Epithelial cell of proximal tubule (primary cell): ENCODE results near the genes TAX1BP1 and JAZF1.

- RAMPAGE, long total RNA: no peak
- RRBS: no CpG with 5 or more reads among the region's 14 CpGs
Observed at GRCh38 chr7:27346659-27347691, 104.4 kb downstream of the EVX1 start.

GRCh38 chr7:27375743-27376484 is 133.3 kb downstream of the EVX1 start:
- RAMPAGE, long total RNA: no peak
- RRBS: no CpG with 5 or more reads among the region's 6 CpGs

- RAMPAGE, long total RNA: no peak
- RRBS: no CpG with 5 or more reads among the region's 2 CpGs
Observed at GRCh38 chr7:27420647-27421157, 178.1 kb downstream of the EVX1 start.

DNA sequence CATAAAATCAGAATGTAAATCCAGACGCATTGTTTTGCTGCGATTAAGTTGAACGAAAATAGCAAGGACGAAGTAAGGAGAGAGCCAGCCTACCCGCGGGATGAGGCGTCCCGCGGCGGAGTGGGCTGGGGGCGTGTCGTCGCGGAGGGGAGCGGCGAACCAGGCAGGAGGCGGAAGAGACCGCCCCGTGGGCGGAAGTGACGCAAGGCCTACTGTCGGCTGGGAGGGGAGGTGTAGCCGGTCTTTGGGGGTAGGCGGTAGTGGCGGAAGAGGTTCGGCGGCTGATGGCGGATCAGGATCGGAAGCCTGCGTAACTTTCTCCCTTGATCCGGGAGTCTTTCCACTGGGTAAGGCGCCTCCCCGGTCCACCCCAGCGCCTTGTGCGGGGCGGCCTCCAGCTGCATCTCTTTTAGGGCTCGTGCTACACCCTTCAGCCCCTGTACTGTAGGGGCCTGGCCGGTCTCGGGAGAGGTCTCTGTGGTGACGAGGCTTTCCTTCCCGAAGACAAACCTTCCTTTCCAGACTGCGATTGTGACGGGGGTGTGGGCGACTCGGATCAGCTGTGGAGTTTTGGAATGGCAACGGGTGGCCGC is at the start of gene TAX1BP1:
Gene TAX1BP1 (plus strand): TSS at position 240 of the 593 bp plus-strand sequence.
- RAMPAGE, long total RNA: no peak
- RRBS: 2% methylated on average over 11 of the region's 47 CpGs

- RAMPAGE, long total RNA: no peak
- RRBS: no CpG with 5 or more reads among the region's 5 CpGs
Observed at GRCh38 chr7:28082942-28083381, 97.6 kb downstream of the JAZF1 start.

GRCh38 chr7:28151943-28152575 is 28.5 kb downstream of the JAZF1 start:
- RAMPAGE, long total RNA: no peak
- RRBS: no CpG with 5 or more reads among the region's 4 CpGs

GRCh38 chr7:28180143-28181266 is at the start of gene JAZF1:
TSS of gene JAZF1 (minus strand) at chr7:28180795.
- RAMPAGE, long total RNA: no peak
- RRBS: 3% methylated on average over 17 of the region's 100 CpGs

GRCh38 chr7:28490709-28491407 is 78.5 kb downstream of the CREB5 start:
- RAMPAGE, long total RNA: no peak
- RRBS: no CpG with 5 or more reads among the region's 13 CpGs

- RAMPAGE, long total RNA: start-site peak on the plus strand at chr7:28686101-28686165, 105 and 35 reads in 2 replicates
- RRBS: no CpG with 5 or more reads among the region's 17 CpGs
Observed at GRCh38 chr7:28685505-28686437, 272.4 kb downstream of the TRIL start.

DNA sequence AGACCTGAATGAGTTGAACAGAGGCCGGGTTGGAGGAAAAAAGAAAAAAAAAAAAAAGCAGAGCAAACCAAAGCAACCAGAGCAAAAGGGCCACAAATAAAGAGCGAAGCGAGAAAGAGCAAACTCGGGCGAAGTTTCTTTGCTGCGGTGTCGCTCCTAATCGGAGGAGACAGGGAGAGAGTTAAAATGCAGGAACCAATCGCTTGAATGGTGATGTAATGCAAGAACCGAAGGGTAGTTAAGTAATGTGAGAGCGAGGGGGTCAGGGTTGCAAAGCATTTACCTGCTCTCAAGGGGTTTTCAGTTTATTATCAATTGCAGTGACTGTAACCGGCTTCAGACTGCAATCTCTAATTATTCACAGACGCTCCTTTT is 271.7 kb downstream of the TRIL start:
- RAMPAGE, long total RNA: no peak
- RRBS: no CpG with 5 or more reads among the region's 13 CpGs

DNA sequence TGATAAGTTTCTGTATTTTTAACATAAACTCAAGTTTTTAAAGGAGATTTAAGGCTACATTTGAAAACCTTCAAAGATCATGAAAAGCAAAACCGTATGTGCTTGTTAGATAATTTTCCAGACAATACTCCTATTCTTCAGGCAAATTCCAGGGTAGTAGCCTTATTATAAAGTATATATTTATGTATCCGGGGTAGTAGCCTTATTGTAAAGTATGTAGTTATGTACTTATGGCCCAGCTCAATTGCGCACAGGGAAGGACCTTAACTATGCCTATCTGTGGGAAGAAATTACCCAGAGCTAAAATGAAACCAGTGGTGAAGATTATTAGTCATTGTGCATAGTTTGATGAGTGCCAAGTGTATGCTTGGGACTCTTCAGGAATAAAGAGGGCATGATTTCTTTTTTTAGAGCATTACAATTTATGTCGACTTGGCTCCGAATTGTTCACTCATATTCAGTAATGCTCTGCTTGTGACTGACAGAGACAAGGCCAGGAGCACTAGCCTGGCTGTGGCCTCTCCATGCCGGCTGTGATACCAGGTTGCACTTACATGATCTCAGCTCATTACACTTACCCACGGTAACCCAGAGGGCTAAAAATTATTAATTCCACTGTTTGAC is 269.6 kb downstream of the TRIL start:
- RAMPAGE, long total RNA: no peak
- RRBS: no CpG with 5 or more reads among the region's 7 CpGs

GRCh38 chr7:28957437-28957816 is 703 bp downstream of the TRIL start:
- RAMPAGE, long total RNA: no peak
- RRBS: 5% methylated on average over 5 of the region's 33 CpGs

- RAMPAGE, long total RNA: no peak
- RRBS: no CpG with 5 or more reads among the region's 10 CpGs
Observed at GRCh38 chr7:29147122-29147665, 857 bp upstream of the CPVL start.

DNA sequence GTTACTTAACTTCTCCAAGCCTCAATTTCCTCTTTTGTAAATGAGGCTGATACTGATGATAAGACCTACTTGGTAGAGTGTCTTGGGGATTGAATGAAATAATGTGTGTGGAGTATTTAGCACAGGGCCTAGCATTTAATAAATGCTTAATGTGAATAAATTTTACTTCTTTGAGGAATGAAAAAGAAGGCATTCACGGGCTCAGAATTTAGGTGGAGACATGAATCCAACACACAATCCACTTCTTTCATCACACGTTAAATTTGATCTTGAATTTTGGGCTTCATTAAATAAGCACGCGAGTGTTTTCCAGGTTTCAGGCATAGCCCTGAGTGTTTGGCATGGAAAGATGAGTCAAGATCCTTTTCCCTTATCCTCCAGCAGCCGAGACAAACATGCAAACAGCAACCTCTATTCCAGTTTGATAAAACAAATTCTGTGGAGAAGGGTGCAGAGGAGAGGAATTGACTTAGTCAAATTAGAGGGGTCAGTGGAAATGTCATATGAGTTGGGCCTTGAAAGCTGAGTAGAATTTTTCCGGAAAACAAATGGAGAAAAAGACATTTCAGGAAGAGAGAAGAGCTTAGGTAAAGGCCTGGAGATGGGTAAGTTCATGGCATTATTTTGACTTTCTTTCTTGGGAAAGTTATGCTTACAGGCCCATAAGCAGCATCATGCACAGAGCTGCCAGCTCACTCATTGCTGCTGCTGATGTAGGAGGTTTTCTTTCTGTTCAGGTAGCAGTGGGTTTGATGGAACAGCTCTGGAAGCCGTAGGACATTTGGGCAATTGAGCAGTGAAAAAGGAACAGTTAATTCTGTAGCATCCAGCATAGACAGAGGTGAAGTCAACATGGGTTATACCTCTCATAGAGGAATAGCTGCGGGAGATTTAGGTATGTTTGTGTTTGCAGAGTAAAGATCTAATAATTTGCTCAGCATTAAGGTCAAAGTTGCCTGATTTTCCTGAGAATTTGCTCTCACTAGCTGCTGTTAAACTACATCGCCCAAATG is 3.1 kb downstream of the CHN2 start:
- RAMPAGE, long total RNA: no peak
- RRBS: no CpG with 5 or more reads among the region's 9 CpGs

- RAMPAGE, long total RNA: no peak
- RRBS: no CpG with 5 or more reads among the region's 9 CpGs
Observed at GRCh38 chr7:29292648-29293349, 98.2 kb downstream of the CHN2 start.

DNA sequence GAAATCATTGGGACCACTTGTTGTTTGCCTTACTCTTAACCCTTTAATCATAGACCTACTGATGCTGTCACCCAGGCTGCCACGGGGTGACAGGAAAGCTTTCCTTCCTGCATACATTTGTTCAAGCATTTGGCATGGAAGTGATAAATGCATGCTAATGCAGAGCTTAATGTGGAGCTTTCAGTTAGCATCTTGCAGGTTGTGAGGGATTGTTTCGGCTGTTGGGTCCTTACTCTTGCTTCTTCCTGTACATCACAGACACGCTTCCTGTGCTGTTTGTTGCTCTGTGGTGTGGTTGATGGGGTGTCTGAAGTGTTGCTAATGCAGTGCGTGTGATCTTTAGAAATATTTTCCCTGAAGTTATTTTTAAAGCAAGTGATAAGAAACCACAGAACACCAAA is 143.0 kb downstream of the CHN2 start:
- RAMPAGE, long total RNA: no peak
- RRBS: no CpG with 5 or more reads among the region's 4 CpGs

DNA sequence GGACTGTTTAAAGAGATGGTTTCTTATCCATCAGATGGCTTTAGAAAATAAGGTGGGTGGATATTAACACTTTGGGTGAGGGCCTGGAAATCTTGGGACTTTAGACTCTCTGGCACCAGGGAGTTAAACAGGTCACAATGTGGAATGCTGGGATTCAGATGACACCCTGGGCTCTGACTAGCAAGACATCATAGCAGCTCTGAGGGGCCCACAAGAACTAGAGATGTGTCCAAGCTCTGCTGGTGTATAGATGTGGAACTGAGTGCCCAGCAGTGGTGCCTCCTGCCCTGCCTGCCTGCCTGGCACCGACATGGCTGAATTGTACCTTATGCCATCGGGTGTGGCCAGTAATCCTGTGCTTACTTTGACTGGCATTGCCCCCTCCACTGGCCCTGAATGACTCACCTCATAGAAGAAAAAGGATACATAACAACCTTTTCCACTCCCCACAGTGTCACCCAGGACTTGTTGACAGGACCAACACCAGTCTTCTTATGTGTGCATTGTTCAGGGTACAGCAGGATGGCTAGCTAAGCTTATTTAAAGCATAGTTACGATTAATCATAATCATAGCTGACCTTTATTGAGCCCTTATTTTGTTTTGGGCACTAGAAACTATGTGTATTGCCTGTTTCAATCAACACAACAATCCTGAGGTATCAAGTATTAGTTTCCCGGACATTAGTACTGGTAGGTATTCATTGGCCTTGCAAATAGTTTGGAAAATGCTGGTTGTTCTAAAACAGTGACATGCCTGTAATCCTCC is 99.9 kb upstream of the PRR15 start:
- RAMPAGE, long total RNA: no peak
- RRBS: no CpG with 5 or more reads among the region's 4 CpGs

DNA sequence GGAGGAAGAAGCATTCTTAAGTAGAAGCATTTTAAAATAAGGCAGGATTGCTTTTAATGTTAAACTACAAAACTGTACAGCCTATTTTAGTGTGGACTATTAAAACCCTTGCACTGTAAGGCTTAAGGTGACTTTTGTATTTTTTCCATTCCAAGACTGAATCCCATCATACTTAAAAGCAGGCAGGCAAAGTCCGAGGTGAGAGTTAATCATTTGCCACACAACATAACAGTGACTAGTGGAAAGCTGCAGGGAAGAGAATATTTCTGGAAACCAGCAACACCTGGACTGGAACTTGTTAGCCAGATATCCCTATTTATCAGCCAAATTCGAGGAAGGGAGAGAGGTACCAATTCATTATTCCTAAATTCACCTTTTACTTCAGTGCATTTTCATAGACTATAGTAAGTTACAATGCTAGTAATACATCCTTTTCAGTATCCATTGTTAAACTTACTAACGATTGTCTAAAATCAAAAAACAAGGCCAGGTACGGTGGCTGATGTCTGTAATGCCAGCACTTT is 3.6 kb downstream of the PRR15 start:
- RAMPAGE, long total RNA: no peak
- RRBS: no CpG with 5 or more reads among the region's 4 CpGs

DNA sequence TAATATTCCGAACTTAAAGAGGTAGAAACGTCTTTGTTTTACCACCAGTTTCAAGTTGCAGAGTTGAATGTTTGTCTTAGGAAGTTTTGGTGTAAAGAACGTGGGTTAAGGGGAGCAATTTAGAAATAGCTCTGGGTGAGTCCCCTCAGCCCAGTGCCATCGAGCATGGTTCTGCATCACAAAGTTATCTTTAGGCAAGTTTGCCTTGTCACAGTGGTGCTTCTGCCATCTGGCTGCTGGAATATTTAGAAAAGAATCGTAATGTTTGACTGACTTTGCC is 2.8 kb downstream of the WIPF3 start:
- RAMPAGE, long total RNA: no peak
- RRBS: no CpG with 5 or more reads among the region's 5 CpGs

- RAMPAGE, long total RNA: no peak
- RRBS: no CpG with 5 or more reads among the region's 3 CpGs
Observed at GRCh38 chr7:30032628-30033170, 4.5 kb downstream of the PLEKHA8 start.